ENCODE measurements around a stretch of chr2.

- CAGE, long polyA plus RNA: no peak
- RRBS: no CpG with 5 or more reads among the region's 5 CpGs
These were observed 172.2 kb downstream of the PRKCE start for GRCh38 chr2:45823546-45824184.

- CAGE, long polyA plus RNA: no peak
- RRBS: no CpG with 5 or more reads among the region's 5 CpGs
These were observed 269.6 kb downstream of the PRKCE start for GRCh38 chr2:45921027-45921523.

DNA sequence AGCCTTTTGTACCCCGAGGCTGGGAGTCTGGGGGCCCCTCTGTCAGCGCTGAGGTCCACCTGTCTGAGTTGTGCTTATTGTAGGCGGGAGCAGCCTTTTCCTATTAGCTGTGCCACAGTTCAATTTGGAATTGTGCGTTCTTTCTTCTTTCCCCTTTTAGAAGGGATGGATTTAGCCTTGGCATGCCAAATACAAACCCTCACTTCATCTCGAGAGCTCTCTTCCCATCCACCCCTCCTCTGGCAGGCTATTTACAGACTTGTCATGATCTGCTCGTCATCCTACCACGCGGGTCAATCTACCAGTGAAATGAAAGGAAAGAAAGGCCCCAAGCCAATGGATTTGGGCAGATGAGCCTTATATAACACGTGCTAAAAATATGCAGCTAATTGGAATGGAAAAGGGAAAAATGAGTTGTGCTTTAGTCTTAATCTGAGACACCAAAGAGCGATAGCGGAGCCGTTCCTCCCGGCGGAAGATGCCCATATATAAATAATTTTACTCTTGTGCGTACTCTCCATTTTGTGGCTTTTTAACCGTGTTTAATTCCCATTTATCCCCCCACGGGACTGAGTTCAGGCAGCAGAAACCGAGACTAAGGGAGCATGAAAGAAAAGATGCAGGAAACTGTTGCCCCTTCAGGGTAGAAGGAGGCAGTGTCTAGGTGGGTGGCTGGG lies 277.5 kb downstream of the PRKCE start:
- CAGE, long polyA plus RNA: no peak
- RRBS: no CpG with 5 or more reads among the region's 18 CpGs

DNA sequence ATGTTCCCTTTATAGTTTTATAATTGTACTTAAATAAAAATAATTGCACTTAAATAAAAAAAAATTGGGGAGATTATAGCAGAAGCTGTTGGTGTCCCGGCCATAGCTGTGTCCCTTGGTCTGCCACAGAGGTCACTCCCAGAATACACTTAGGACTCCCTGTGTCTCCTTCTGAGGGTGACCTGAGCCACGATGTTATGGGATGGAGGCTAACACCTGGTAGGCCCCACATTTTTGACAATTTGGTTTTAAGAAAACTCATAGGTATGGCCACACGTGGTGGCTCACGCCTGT lies 285.6 kb downstream of the PRKCE start:
- CAGE, long polyA plus RNA: no peak
- RRBS: no CpG with 5 or more reads among the region's 4 CpGs

GRCh38 chr2:46020373-46020921 lies 276.8 kb upstream of the EPAS1 start:
- CAGE, long polyA plus RNA: no peak
- RRBS: no CpG with 5 or more reads among the region's 3 CpGs

- CAGE, long polyA plus RNA: no peak
- RRBS: no CpG with 5 or more reads among the region's 6 CpGs
These were observed 271.5 kb upstream of the EPAS1 start for GRCh38 chr2:46025576-46026260.

DNA sequence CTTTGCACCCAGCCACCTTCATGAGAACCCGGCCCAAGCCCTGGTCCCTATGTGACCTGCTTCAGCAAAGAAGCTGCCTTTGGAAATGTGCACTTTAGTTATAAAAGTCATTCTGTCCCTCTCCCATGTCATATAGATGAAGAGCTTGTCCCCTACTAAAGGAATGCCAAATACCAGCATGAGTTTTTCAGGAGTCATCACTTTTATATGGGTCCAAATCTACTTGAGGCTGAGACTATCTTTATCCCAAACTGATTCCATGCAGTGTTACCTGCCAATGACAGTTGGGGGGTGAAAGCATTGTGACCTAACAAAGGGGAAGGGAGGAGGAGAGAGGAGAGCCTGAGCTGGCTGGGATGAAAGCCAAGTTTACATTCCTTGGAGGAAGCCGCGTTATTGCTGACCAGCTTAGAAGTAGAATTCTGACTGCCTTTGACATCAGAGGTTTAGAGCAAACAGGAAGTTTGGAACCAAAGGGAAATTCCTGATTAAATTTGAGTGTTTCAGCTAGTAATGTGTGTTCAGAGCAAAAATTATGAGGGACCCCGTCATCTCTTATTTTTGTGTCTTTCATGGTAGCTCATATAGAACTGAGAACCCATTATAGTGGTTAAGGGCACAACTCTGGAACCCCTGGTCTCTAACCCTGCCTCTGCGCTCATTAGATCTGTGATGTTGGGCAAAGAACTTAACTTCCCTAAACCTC lies 199.5 kb upstream of the EPAS1 start:
- CAGE, long polyA plus RNA: no peak
- RRBS: no CpG with 5 or more reads among the region's 5 CpGs

DNA sequence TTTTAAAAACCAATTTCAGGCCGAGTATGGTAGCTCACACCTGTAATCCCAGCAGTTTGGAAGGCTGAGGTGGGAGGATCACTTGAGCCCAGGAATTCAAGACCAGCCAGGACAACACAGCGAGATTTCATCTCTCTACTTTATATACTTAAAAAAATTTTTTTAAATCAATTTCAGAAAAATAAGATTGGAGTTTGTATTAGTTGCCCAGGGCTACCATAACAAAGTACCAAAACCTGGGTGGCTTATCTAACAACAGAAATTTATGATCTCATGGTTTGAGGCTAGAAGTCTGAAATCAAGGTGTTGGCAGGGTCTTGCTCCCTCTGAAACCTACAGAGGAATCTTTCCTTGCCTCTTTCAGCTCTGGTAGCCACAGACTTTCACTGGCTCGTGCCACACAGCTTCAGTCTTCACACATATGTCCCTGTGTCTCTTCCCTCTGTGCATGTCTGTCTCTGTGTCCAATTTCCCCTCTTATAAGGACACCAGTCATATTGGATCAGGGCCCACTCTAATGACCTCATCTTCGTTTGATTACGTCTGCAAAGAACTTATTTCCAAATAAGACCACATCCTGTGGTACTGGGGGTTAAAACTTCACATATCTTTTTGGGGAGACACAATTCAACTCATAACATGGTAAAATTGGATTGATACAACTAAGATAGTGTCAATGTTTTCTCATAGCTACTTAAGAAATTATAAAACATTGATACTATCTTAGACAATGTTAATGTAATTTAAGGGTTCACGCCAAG lies 119.9 kb upstream of the EPAS1 start:
- CAGE, long polyA plus RNA: no peak
- RRBS: no CpG with 5 or more reads among the region's 6 CpGs

DNA sequence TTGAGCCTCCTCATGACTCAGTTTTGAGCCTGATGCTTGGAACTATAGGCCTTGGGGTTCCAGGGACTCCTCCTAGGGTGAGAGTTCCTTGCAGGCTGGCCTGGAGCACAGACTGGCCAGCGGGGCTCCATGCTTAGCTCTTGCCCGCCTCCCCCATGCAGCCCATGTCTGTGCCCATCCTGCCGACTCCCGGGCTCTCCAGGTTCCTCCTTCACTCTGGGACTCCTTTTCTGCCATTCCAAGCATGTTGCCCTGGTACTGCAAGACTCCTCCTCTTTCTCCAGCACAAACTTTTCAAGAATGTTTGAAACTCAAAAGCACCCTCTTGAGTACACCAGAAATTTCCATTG lies 108.9 kb upstream of the EPAS1 start:
- CAGE, long polyA plus RNA: no peak
- RRBS: no CpG with 5 or more reads among the region's 4 CpGs

GRCh38 chr2:46331741-46332322 lies 34.6 kb downstream of the EPAS1 start:
- CAGE, long polyA plus RNA: no peak
- RRBS: no CpG with 5 or more reads among the region's 9 CpGs

GRCh38 chr2:46459842-46461088 lies 82.0 kb upstream of the RHOQ start:
- CAGE, long polyA plus RNA: no peak
- RRBS: no CpG with 5 or more reads among the region's 24 CpGs

- CAGE, long polyA plus RNA: no peak
- RRBS: no CpG with 5 or more reads among the region's 1 CpG
These were observed 6.9 kb upstream of the RHOQ start for GRCh38 chr2:46535235-46535924.

GRCh38 chr2:46538267-46538921 lies 3.9 kb upstream of the RHOQ start:
- CAGE, long polyA plus RNA: no peak
- RRBS: no CpG with 5 or more reads among the region's 2 CpGs

DNA sequence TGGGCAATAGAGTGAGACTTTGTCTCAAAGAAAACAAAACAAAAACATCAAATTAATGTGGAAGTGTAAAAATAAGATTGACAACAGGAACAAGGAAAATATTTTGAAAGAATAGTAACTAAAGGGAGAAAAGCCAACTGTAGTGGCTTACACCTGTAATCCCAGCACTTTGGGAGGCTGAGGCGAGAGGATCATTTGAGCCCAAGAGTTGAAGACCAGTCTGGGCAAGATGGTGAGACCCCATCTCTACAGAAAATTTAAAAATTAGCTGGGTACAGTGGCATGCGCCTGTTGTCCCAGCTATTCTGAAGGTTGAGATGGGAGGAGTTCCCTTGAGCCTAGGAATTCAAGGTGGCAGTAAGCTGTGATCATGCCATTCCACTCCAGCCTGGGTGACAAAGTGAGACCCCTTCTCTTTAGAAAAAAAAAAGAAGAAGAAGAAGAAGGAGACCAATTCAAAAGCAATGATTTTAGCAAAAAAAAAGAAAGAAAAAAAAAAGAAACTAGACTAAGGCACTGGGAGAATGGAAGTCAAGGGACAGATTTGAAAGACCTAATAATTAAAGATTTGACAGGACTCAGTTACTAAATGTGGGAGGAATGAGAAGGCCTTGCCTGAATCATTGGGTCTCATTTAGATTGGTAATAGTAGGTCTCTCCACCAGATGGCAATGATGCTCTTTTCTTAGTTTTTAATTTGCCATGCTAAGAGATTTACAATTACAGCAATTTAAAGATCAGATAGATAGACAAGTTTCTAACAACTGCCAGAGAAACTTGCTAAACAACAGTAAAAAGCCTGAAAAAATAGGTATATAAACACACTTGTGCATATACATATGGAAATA lies 15.1 kb downstream of the CRIPT start:
- CAGE, long polyA plus RNA: no peak
- RRBS: no CpG with 5 or more reads among the region's 2 CpGs

- CAGE, long polyA plus RNA: no peak
- RRBS: no CpG with 5 or more reads among the region's 2 CpGs
These were observed 17.9 kb downstream of the CRIPT start for GRCh38 chr2:46634847-46635304.

GRCh38 chr2:46818336-46818734 lies 97.3 kb downstream of the MCFD2 start:
- CAGE, long polyA plus RNA: no peak
- RRBS: no CpG with 5 or more reads among the region's 5 CpGs

GRCh38 chr2:46861959-46862466 lies 53.6 kb downstream of the MCFD2 start:
- CAGE, long polyA plus RNA: no peak
- RRBS: no CpG with 5 or more reads among the region's 6 CpGs

DNA sequence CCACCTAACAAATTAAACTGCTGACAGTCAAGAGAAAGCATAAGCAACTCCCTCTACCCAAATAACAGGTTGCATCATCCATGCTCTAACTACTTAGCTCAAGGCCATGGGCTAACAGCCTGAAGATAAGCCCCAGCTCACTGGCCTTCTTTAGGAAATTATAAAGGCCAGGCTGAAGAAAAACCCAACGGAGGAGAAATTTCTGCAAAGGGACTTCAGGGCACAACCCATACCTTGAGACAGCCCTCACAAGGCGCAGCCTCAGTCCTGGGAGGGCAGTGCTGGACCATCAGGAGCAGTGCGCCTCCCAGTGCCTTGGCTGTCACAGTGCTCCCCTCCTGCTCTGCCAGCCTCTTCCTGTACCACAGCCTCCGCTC lies 2.2 kb downstream of the MCFD2 start:
- CAGE, long polyA plus RNA: no peak
- RRBS: no CpG with 5 or more reads among the region's 4 CpGs

DNA sequence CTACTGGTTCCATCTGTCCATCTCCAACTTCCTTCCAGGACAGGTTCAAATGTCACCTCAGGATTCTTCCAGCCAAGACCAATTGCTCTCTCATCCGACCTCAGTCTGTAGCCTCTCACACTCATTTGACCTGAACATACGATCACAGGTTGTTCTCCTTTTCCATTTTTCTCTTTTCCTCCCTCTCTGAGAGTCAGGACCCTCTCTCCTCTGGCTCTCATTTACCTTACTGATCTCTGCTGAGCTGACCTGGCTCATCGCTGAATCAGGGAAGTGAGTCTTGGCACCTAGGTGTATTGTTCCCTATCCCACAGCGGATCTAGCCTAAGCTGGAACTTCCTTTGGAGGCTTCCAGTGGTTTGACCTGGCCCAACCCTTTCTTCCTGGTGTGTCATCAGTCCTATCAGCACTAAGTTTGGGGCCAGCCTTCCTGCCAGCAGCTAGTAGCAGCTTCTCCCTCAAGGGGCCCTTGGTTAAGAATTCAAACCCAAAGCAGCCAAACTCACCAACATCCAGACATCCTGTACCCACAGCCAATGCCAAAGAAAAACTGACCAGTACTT lies 1.7 kb downstream of the MCFD2 start:
- CAGE, long polyA plus RNA: no peak
- RRBS: no CpG with 5 or more reads among the region's 4 CpGs

GRCh38 chr2:47016241-47016870 lies 75.3 kb downstream of the TTC7A start:
- CAGE, long polyA plus RNA: no peak
- RRBS: no CpG with 5 or more reads among the region's 6 CpGs